ENCODE data around the gene PCMTD2.

GRCh38 chr20:64050160-64050377 lies 630 bp upstream of the SOX18 start:
- PRO-cap: no peak
- RAMPAGE, long total RNA, 2 experiments: no peak in any of the 2 experiments

GRCh38 chr20:64056607-64057612 lies 6.1 kb upstream of the TCEA2 start:
- PRO-cap: no peak
- RAMPAGE, long total RNA, 2 experiments: no peak in any of the 2 experiments

DNA sequence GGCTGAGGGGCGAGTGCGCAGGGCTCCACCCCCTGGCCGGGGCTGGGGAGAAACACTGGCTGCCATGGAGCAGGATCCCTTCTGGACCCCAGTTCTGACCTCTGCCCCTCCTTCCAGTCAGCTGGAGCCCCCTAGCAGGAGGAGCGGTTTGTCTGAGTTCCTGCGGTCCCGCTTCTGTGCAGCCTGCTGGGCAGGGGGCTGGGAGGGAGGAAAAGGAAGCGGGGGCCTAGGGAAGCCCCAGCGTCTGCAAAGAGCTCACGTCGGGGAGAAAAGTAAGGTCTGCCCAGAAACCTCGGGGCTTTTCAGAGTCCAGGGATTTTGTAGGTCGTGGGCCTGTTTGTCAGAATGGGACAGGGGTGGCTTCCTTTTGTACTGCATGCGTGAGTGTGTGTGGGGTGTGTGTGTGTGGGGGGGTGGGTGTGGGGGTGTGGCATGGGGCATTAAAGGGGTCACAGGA lies 1.8 kb downstream of the LKAAEAR1 start:
- PRO-cap: no peak
- RAMPAGE, long total RNA, 2 experiments: no peak in any of the 2 experiments

GRCh38 chr20:64160038-64161188 lies 3.8 kb upstream of the MYT1 start:
- PRO-cap: no peak
- RAMPAGE, long total RNA, 2 experiments: no peak in any of the 2 experiments

GRCh38 chr20:64236369-64237023 lies 19.1 kb upstream of the PCMTD2 start:
- PRO-cap: no peak
- RAMPAGE, long total RNA, 2 experiments: no peak in any of the 2 experiments

- PRO-cap: bidirectional peak, plus-strand start at chr20:64255724, minus-strand start at chr20:64255670
- RAMPAGE, long total RNA, 2 experiments: start-site peak on the plus strand in 1 of 2 experiments, at chr20:64255738-64255800 at its widest, 371 reads per replicate
These were observed at the start of gene PCMTD2 for GRCh38 chr20:64254832-64255898. Gene PCMTD2 (plus strand): TSS chr20:64255748.

GRCh38 chr20:64256282-64256927 lies 857 bp downstream of the PCMTD2 start:
- PRO-cap: no peak
- RAMPAGE, long total RNA, 2 experiments: no peak in any of the 2 experiments

GRCh38 chr20:64257116-64257684 lies 1.7 kb downstream of the PCMTD2 start:
- PRO-cap: unidirectional peak, minus-strand start at chr20:64257313
- RAMPAGE, long total RNA, 2 experiments: no peak in any of the 2 experiments

DNA sequence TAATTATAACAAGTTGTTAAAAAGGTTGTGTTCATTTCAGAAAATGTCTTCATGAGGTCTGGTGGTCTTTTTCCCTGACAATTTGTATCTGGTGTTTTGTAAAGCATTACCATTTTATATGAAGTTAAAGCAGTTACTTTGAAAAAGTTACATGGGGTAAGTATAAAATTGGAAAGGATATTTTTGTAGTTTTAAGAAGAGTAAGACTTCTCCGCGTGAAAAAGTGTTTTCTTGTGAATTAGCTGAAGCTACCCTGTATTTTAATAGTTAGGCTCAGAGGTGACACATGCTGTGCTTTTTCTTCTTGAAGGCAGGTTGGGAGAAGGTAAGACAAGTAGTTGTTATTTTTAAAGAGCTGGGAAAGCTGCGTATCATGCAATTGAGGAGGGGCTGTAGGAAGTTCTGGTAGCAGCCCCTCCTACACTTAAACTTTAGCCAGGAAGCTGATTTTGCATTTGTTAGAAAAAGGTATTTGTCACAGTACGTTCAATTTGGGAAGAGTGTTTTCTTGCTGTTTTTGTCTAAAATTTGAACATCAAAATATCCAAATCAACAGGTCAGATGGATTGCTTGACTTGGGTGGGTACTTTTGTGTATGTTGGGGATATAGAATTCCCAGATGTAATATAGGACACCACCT lies 3.3 kb downstream of the PCMTD2 start:
- PRO-cap: no peak
- RAMPAGE, long total RNA, 2 experiments: no peak in any of the 2 experiments

DNA sequence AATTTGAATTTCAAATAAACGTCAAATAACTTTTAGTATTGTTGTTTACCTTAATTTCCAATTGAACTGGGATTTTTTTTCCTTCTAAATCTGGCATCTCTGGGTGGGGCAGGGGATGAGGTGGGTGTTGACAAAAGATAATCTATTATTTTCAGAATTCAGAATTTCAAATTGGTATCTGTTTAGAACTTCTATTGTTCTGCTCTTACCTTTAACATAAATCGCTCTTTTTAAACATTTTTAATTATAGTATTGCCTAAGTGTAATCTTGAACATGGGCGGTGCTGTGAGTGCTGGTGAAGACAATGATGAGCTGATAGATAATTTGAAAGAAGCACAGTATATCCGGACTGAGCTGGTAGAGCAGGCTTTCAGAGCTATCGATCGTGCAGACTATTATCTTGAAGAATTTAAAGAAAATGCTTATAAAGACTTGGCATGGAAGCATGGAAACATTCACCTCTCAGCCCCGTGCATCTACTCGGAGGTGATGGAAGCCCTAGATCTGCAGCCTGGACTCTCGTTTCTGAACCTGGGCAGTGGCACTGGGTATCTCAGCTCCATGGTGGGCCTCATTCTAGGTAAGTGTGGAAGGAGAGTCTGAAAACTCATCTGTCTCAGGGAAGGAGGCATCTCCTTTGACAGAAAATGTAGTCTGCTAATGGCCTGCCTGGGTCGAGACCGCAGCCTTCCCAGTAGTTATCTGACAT lies 4.3 kb downstream of the PCMTD2 start:
- PRO-cap: no peak
- RAMPAGE, long total RNA, 2 experiments: no peak in any of the 2 experiments

DNA sequence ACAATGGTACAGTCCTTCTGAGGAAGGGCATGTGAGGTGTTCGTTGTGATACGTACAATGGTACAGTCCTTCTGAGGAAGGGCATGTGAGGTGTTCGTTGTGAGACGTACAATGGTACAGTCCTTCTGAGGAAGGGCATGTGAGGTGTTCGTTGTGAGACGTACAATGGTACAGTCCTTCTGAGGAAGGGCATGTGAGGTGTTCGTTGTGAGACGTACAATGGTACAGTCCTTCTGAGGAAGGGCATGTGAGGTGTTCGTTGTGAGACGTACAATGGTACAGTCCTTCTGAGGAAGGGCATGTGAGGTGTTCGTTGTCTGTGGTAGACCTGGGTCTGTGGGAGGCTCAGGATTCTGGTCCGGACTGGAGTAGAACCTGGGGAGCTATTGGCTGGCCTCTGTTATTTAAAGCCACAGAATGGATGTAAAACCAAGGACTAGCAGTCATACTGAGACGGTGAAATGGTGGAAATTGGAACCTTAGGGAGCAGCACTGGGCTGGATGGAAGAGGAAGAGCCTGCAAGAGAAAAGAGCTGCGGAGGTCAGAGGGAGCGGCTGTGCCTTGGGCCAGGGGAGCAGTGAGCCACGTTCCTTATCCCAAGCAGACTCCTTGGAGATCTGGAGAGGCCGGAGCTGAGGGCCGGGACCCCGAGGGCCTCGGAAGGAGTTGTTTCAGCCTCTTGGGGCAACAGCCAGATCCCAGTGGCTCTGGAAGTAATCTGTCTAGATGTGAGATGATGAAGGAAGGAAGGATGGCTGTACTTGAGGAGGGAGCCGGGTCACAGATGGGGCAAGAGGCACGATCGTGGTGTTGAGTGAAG lies 15.9 kb downstream of the PCMTD2 start:
- PRO-cap: no peak
- RAMPAGE, long total RNA, 2 experiments: no peak in any of the 2 experiments